Mesenchymal stem cell of Wharton's jelly (primary cell): ENCODE data around the gene ACTL7A.

DNA sequence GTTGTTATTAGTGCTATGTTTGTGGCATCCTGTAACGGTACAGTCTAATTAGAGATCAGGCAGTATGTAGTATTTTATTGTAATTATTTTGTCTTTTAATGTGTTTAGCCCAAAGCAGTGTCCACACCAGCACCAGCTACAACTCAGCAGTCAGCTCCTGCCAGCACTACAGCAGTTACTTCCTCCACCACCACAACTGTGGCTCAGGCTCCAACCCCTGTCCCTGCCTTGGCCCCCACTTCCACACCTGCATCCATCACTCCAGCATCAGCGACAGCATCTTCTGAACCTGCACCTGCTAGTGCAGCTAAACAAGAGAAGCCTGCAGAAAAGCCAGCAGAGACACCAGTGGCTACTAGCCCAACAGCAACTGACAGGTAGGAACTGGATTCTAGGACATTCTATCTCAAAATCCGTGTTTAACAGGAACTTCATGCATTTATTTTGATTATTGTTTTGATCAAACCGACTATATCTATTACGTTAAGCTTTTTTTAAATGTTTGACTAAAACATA, 23.2 kb downstream of the RAD23B start:
- CAGE, long polyA plus RNA: no peak

DNA sequence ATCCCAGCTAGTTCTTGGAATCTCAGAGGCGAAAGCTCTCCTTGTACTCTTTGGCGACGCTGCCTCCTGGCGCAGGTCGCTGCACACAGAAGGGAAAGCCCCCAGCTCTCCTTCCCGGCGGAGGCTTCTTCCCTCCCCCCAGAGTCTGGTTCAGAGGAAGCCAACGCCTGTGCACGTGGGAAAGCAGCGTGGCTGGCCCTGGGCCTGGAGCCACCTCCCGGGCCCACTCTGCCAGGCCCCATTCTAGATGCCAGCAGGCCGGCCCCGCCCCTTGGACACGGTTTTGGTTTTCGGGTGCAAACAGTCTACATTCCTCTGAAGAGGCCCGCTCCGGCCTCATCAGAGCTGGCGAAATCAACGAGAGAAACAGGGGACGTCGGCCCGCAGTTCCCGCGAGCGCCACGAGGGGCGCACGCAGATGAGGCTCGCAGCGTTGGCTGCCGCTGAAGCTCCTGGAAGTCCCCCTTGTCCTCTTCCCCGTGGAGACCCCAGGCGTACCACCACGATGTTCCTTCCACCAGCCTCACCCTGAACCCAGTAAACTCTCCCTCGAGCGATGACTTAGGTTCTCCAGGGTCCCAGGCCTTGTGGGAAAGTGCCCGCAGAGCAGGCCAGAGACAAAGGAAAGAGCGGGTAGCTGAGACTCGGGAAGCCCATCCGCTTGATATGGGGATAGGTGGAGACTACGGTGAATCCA, 64.4 kb downstream of the KLF4 start:
- CAGE, long polyA plus RNA: no peak

- CAGE, long polyA plus RNA: no peak
These were observed 1.4 kb downstream of the KLF4 start for GRCh38 chr9:107488257-107488518.

DNA sequence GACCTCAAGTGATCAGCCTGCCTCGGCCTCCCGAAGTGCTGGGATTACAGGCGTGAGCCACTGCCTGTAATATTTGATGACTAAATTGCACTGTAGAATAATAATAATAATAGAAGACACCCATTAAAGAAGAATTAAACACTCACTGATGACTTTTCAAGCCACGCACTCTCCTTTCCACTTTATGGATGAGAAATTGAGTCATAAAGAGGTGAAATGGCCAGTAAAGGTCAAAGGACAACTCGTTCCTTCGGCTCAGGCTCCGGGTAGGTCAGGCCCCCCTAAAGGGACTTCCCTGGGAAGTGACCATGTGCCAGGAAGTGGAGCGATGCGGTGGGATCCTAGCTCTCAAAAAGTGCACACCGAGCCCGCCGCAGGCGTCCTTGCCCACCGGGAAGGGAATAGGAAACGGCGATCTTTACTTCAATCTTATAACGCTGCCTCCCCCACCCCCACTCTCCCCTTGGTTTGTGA, 1.4 kb upstream of the KLF4 start:
- CAGE, long polyA plus RNA: no peak

- CAGE, long polyA plus RNA: no peak
These were observed 149.2 kb upstream of the KLF4 start for GRCh38 chr9:107638577-107639411.

- CAGE, long polyA plus RNA: no peak
These were observed 513.1 kb upstream of the KLF4 start for GRCh38 chr9:108002604-108003061.

- CAGE, long polyA plus RNA: no peak
These were observed 147.0 kb downstream of the ACTL7B start for GRCh38 chr9:108708859-108709072.

GRCh38 chr9:108755496-108755986, 100.2 kb downstream of the ACTL7B start:
- CAGE, long polyA plus RNA: no peak

GRCh38 chr9:108862027-108862586, at the start of gene ACTL7A:
TSS of gene ACTL7A (plus strand) at chr9:108862266.
- CAGE, long polyA plus RNA: no peak

DNA sequence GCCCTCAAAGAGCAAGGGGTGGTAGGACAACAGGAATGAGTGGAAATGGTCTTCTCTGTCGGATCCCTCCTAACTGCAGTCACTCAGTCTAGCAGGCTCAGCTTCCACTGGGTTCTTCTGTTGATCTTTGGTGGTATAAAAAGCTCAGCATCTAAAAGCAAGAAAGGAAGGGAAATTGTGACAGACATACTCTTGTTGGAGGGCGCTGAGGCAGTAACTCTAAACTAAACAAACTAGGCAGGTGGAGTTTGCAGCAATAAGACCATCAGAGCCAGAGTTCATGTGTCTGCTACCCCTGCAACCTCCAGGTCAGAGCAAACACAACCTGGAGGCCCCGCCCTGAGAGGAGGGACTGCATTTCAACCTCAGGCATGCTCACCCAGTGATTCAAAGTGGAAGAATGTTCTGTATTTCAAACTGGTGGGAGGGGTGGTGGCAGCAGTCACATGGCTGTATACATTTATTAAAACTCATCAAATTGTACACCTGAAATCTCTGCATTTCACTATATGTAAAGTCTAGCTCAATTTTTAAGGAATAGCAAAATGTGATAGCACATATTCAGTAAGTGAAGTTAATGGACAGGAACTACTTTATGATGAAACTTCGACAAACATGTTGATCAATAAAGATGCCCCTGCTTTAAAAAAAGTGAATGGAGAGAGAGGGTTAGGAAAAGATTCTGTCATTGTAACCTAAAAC, 7.1 kb downstream of the ACTL7A start:
- CAGE, long polyA plus RNA: no peak

- CAGE, long polyA plus RNA: no peak
These were observed 13.4 kb downstream of the TMEM245 start for GRCh38 chr9:109106322-109106783.

DNA sequence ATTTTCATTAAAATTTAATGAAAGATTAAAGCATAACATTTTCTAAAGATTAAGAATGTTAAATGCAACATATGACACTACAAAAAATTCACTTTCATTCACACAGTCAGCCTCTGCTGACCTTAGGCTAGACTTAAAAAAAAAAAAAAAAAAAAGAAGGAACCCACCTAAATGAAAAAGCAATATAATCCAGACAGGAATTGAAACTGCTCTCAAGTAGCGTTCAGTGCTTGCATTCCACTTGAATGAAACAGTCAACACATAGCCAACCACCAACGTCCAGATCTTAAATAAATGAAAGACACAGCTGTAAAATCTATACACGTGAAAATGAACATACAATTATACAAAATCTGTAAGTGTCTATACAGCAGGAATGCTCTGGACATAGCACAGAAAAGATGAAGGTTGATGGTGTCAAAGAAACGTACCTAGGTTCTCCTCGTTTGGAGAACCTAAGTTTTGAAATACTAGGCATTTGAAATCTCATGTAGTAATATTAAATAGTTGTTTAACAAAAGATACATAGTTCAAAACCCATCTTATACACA, 11.4 kb downstream of the TMEM245 start:
- CAGE, long polyA plus RNA: no peak

- CAGE, long polyA plus RNA: no peak
These were observed 65.2 kb downstream of the EPB41L4B start for GRCh38 chr9:109255423-109256342.

DNA sequence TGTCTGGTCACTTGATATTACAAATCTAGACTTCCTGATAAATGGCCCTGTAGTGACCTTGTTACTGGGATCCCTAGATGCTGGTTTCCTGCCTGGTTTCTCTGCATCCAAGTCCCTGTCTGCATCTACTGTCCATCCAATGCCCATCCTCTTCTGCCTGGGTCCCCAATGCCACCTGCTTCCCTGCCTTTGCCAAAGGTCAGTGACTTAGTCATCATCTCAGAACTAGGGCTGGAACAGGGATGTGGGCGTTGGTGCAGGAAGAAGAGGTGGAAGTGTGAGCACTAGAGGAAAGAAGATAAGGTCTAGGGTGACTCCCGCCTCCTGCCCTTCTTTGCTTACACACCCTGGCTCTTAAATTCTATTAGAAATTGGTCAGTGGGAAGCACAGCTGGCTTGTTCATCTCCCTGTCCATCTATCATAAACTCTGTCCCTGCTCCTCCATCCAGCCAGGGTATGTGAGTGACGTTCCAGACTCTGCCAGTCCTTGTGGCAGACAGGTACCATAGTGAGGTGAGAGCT, 9.3 kb downstream of the PTPN3 start:
- CAGE, long polyA plus RNA: no peak

DNA sequence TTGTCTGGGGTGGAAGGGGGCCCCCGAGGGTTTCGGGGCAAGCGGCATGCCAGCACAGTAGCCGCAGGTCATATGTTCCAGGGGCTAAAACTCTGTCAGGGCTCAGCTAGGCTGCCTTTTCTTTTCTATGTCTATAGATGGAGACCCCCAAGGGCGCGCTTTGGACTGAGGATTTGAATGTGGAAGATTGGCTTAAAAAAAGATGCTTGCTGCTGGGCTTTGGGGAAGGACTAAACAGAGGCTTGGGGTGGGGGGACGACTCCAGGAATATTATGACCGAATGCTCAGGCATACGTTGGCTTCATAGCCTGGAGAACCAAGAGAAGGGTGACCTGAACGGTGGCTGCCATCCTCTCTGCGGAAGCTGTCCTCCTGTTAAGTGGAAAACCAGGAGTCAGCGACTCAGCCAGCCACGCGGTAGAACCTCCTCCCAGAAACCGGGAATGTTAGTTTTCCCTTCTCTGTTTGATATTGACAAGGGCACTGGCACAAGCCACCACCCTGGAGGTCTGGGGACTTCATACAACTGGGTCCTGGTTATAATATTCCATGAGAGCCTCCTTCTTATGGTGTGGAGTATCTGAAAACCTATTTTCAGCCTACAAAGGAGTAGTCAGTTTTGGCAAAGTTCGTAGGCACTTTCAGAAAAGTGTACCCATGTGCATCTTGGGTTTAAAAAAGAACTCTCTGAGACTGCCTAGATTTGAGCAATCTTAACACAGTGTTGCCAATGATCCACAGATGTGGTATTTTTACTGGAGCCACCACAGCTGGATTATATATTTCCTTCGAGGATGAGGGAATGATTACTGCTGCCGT, 778 bp downstream of the PALM2AKAP2 start:
- CAGE, long polyA plus RNA: no peak

GRCh38 chr9:109781610-109782402, 1.8 kb downstream of the PALM2AKAP2 start:
- CAGE, long polyA plus RNA: no peak

- CAGE, long polyA plus RNA: no peak
These were observed 31.8 kb downstream of the PALM2AKAP2 start for GRCh38 chr9:109811783-109812252.

- CAGE, long polyA plus RNA: no peak
These were observed 178.5 kb downstream of the C9orf152 start for GRCh38 chr9:110029257-110030048.

DNA sequence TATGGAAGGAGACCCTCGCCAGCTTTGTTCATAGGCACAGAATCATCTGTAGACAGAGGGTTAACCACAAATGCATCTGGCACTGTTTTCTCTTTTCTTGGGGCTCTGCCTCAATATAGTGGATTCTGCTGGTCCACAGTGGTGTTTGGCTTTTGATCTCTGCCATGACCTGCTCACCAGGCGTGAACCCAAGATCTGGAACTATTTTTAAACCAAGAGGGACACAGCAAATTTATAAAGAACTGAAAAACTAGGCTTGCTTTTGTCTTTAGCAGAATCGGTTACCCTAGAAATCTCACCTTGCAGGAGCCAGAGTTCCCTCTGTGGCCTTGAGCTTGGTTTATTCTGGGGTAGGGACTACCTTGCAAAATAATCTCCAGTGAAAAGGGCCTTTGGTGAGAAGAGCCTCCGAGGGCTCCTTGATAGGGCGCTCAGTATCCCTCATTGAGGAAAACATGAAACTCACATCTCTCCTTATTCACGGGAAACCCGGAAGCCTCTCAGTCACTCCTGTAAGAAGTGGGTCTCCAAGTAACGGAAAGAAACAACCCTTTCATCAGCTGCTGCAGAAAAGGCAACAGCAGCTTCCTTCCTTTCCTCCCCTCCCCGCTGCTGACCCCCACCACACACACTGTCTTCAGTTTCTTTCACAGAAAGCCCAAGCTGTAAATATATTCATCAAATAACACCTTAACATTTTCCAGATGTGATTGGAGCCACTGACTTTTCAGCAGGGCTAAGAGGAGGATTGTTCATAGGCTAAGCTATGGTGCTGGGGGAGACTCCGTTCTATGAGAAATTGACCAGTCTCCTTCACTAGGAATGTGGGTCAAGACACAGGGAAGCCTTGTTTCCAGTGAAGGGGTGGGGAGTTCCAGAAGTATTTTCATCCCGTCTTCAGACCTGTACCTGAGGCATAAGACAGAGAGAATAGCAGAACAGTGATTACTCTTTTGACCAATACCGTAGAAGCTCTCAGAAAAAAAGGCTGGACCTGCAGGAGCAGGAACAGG, 81.5 kb downstream of the C9orf152 start:
- CAGE, long polyA plus RNA: no peak

GRCh38 chr9:110136088-110137242, 71.5 kb downstream of the C9orf152 start:
- CAGE, long polyA plus RNA: no peak